BE2C (cell line): Measurements from ENCODE around the genes SAFB, NRTN, NDUFA11, RANBP3 and RFX2.

GRCh38 chr19:5577511-5578296 lies 44.9 kb downstream of the SAFB2 start:
- RRBS = no CpG with 5 or more reads among the region's 24 CpGs

DNA sequence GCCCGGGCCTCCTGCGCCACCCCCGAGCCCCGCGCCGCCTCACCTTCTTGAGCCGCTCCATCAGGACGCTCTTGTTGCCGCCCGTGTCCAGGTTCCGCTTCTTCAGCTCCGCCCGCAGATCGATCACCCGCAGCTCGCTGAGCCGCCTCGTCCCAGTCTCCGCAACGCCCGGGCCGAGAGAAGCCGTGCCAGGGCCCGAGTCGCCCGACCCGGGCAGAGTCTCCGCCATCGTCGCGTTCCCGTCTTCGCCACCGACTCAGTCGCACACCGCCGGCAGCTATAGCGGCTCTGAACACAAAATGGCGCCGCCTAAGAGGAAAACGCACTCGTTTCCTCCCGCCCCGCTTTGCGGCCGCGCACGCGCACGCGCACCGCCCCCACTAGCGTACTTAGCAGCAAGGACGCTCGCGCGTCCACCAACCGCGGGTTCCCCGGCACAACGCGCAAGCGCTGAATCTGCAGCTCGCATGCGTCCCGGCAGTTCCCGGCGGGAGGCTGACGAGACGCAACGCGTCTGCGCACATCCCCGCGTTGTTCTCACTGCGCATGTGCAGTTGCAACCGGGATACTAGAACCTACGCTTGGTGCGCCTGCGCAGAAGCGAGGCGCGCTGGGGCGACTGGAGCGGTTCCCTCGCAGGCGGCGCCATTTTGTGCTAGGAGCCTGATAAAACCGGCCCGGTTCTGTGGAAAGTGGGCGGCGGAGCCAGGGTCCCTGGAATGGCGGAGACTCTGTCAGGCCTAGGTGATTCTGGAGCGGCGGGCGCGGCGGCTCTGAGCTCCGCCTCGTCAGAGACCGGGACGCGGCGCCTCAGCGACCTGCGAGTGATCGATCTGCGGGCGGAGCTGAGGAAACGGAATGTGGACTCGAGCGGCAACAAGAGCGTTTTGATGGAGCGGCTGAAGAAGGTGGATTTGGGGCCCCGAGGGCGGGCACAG lies at the start of gene SAFB:
Gene SAFB, plus strand, starts transcription at position 597 of the 938 bp plus-strand sequence.
- RRBS = under 1% methylated on average over 37 of the region's 116 CpGs

- RRBS = no CpG with 5 or more reads among the region's 8 CpGs
Measured at GRCh38 chr19:5624767-5625496, 2.0 kb downstream of the SAFB start.

GRCh38 chr19:5691971-5693015 lies 2.2 kb downstream of the RPL36 start:
- RRBS = 12% methylated on average over 10 of the region's 38 CpGs

DNA sequence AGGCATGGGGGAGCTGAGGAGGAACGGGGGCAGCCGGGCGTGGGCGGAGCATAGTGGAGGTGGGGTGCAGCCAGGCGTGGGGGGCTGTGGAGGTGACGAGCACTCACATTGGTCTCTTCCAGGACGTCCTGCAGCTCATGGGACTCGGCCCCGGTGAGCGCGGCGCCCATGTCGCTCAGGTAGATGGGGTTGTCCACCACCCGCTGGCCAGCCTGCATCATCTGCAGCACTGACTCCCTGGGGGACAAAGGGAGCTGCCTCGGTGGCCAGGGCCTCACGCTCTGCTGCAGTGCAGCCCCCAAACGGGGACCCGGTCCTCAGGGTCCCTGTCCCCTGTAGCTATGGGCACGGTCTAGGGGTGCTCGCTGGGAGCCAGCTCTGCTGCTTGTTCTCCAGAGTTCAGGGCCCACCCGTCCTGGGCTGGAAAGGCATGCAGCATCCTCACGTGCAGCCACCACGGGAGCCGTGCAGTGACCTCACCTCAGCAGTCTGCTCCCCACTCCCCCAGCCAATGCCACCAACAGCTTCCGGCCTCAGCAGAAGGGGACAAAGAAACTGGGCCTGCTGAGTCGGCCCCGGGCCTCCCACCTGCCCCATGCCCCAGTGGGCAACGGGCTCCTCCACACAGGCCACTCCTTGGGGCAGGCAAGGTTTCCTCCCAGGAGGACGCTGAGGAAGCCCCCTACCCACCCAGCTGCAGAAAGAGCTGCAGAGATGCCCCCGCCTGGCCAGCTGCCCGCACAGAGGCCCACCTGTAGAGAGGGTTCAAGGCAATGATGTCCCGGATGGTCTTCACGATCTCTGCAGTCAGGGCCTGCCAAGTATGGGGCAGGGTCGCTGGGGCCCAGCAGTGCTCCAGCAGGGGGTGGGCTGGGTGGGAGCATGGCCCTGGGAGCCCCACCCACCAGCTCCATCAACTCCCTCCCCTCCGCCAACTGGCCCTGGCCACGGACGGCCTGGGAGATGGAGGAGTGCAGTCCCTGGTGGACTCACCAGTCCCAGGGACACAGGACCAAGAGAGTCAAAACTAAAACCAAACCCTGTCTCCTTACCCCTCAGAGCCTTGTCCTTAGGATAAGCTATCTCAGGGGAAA lies 12.0 kb downstream of the LONP1 start:
- RRBS = 100% methylated on average over 3 of the region's 37 CpGs

- RRBS = 2% methylated on average over 53 of the region's 126 CpGs
Measured at GRCh38 chr19:5804436-5805709, at the start of gene NRTN. Gene NRTN, plus strand, starts transcription at chr19:5805067.

DNA sequence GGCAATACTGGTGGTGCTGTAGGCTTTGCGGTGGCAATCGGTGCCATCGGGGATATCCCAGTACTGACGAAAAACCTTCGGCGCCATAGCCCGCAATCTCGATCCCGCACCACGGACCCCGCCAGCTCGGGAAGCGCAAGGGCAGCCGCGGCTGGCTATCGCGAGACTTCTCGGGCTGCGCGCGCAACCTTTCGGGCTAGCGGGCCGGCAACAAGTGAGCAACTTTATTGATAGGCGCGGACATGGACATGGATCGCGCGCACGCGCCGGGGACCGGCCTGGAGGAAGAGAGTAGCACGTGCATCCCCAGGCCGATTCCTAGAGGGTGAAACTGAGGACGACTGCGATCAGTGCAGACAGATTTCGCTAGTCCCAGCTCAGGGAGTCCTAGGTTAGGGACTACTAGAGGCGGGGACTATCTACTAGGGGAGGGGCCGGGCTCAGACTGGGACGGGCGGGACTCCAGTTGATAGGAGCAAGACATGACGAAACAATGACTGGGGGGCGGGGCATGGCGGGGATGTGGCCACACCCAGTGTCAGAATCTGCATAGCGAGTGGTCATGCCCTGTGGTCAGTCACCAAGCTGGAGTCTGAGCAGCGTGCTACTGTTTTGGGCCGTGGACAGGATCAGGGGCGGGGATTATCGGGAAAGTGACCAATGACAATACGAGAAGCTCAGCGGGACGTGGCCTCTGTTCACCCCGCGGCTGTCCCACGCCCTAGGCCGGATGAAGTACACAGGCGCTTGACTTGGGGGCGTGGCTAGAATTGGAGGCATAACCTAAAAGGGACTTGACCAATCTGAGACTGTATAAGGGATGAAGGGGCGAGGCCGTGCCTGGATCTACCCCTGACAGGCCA lies at the start of gene NDUFA11:
Gene NDUFA11, minus strand, starts transcription at position 169 of the 863 bp plus-strand sequence.
- RRBS = under 1% methylated on average over 9 of the region's 61 CpGs

DNA sequence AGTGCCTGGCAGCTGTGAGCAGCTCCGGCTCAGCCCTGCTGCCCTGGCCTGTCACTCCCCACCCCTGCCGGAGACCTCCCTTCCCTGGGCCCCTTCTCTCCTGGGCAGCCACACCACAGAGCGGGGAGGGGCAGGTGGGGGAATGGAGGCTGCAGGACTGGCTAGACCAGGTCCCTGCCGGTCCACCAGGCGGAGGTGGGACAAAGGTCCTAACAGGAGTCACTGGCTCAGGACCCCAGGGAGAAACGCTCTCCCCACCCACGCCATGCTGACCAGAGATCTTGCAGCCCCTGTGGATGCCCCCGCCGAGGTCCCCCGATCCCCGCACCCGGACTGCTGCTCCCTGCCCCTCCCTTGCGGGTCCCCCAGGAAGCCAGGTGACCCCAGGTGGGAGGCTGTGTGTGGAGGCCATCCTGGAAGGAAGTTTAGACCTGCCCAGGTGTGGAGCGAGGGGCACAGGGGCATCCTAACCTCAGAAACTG lies 1.3 kb downstream of the CAPS start:
- RRBS = 81% methylated on average over 3 of the region's 14 CpGs

DNA sequence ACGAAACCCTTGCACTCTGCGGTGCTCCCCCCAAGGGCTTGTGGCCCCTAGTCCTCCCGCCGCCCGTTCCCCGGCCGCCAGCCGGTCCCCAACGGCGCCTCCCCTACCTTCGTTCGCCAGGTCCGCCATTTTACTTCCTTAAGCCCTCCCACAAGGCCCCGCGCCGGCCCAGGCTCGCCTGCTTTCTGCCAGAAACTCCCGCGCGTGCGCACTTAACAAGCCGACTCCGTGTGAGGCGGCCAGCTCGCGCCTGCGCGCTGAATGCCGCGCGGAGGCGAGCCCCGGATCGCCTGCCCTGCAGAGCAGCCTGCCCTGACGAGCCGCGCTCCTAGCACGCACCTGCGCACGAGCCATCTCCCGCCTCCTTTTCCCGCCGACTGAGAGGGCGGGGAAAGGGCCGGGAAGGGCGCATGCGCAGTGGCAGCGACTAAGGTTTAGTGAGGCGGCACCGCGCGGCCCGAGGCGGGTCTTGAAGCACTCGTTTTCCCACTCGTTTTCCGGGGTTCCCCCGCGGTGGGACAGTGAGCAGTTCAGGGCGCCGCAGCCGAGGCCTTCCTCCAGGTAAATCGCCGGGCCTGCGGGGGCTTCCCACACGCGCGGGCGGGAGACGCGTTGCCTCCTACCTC lies at the start of gene RANBP3:
Gene RANBP3, minus strand, starts transcription at position 187 of the 626 bp plus-strand sequence.
- RRBS = 1% methylated on average over 30 of the region's 71 CpGs

DNA sequence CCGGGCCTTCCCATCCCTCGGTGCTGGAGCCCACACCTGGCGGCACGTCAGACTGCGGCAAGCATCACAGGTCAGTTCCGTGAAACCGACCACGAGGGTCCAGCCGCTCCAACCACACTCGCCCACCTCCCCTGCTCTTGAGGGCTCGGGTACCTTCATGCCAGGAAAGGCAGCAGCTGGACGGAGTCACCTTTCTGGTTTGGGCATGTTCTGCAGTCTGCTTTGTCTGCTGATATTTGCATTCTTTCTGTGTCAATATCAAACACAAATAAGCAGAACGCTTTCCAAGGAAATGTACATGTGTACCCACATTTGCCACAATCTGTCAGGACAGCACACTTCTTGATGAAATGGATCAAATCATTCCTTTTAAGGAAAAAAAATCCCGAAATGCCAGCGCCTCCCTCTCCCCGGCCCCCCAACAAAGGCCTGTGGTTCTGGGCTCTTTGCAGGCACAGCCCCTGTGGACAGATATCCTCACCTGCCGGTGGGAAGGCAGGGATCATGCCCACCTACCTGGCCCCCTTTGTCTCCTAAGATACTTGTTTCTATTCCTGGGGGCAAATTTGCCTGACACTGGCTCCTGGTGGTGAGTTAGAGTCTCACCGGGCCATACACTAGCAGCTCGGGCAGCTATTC lies 42.7 kb upstream of the RANBP3 start:
- RRBS = 89% methylated on average over 2 of the region's 19 CpGs

GRCh38 chr19:6109626-6110689 lies at the start of gene RFX2:
Gene RFX2, minus strand, starts transcription at chr19:6110500.
- RRBS = 2% methylated on average over 29 of the region's 94 CpGs

GRCh38 chr19:6216164-6216880 lies 63.5 kb downstream of the MLLT1 start:
- RRBS = 60% methylated on average over 5 of the region's 32 CpGs

DNA sequence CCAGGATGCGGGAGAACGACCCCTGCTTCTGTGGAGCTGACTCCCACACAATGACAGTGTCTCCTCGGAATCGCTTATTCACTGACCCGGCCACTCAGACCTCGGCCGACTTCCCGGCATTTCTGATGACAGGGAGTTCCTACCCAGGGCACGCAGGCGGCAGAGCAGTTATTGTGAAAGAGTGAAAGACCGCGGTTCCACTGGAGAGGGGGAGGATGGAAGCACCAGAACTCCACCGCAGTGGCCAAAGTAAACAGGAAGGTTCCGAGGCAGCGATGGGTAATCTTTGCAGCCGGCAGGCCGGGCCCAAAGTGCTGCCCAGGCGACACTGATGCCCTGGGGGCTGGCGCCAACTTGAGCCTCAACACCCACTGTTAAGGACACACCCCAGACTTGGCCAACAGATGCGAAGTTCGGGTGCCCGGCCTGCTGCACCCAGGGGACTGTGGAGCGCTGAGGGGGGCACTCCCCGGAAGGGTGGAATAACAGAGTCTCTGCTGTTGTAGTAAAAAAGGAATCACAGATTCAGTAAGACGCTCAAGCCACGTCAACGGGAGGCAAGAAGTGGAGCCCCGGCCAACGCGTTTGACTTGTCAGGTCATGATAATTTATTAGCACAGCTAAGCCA lies 5.9 kb downstream of the MLLT1 start:
- RRBS = 7% methylated on average over 6 of the region's 30 CpGs

- RRBS = 81% methylated on average over 2 of the region's 18 CpGs
Measured at GRCh38 chr19:6274355-6275201, 5.2 kb downstream of the MLLT1 start.

- RRBS = no CpG with 5 or more reads among the region's 5 CpGs
Measured at GRCh38 chr19:6373775-6374121, 1.2 kb downstream of the ALKBH7 start.

- RRBS = no CpG with 5 or more reads among the region's 6 CpGs
Measured at GRCh38 chr19:6376149-6376443, 363 bp upstream of the PSPN start.

DNA sequence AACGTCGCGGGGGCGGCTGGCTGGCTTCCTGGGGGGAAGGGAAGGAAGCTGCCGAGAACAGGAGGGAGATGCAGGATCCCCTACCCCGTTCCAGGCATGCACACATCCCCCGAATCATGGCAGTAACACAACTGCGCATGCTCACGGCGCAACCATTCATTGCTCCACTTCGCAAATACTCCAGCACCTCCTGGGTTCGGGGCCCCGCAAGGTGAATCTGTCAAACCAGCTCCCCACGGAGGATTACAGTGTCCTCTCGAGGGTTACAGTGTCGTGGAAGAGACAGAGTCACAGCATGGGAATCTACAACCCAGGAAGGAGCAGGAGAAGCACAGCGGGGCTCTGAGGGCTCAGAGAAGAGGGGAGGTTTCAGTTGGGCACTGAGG lies 886 bp upstream of the GTF2F1 start:
- RRBS = no CpG with 5 or more reads among the region's 17 CpGs

DNA sequence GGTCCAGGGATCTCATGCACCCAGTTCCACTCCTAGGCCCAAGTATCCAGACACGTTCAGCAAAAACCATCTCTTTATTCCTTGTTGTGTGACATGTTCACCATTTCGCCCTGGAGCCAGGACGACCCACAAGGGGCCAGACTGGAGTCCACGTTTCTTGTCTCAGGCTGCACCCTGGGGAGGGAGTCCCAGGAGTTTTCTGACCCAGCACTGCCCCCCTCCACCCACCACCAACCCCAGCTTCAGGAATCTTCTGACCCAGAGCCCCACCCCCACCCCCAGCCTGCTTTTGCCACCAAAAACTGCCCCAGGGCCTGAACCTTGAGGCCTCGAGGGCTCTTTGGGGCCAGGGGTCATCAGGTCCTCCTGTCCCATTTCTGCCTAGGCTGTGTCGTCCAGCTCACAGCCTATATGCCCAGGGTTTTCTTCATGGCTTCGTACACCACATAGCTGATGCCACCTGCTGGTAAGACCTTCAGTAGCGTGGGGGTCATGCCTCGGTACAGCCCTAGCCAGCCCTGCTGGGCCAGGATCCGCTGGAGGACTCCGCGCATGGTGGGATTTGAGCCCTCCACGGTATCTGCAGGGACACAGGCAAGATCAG lies 1.5 kb upstream of the KHSRP start:
- RRBS = no CpG with 5 or more reads among the region's 13 CpGs

DNA sequence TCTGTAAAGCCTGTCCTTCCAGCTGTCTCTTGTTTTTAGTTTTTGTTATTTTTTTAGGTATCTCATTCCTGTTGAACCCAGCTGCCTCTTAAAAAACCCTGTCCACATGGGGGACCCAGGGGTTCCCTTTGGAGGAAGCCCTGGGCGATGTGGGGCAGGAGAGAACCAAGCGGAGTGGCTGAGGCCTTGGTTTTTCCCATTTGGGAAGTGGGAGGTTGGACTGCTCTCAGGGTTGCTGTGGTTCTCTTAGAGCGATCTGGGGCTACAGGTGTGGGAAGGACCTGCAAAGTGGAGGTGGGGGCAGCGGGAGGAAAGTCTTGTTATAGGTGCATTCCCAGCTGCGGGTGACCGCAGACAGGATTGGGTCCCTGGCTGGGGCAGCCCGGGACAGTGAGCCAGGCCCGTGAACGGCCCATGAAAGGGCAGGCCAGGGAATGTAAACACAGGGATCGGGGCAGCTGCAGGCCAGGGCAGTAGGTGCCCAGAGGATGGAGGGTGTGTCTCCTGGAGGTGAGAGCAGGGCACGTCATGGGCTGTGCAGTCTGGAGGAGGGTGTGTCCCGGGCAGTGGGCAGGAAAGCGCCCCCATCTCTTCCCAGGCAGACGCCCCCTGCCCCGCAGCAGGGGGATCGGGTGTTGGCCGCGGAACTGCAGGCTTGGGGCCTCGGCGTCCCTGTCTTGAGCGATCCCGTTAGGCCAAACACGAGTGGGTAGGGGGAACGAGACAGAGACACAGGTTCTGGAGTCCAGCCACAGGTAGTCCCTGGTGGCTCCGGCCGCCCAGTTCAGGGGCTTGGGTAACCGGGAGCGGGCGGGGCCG lies 761 bp downstream of the SLC25A23 start:
- RRBS = 4% methylated on average over 1 of the region's 30 CpGs

GRCh38 chr19:6467324-6468151 lies 3.5 kb downstream of the CRB3 start:
- RRBS = no CpG with 5 or more reads among the region's 13 CpGs